Stomach (tissue), 7 donors: ENCODE measurements around a stretch of chr2.

DNA sequence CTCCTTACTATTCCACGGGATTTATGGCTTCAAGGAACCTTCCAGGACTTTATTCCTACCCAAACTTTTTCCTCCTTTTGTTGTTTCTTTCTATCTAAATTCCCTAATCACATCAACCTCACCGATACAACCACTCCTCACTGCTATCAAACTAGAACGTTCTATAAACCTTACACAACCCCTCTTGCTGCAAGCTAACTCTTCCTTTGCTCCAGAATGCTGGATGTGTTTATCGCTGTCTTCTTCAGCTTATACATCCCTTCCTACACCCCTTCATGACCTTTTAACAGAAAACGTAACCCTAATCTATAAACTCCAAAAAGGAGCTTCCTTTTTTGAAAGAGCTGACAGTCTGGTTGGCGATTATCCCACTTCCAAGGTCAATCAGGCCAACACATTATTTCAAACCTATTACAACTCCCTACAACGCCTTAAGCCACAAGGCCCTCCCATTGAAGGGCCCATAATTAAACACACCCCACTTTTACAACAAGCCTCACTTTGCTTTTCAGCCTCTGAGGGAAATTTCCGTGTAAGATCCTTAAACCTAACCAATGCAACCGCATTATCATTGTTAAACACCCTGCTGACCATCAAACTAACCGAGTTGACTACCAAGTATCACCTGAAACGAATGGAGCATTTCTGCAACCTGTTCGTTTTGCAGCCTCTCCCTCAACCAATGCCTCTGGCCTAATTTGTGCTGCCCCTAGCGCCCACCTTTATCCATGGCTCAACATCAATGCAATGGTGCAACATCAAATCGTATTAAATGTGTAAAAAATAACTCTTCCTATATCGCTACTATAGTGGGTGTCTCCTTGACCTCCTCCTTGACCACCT, 22.7 kb downstream of the EIF2AK2 start:
- PRO-cap, result no peak
- RAMPAGE, long total RNA, 5 experiments, result start-site peak on the minus strand in 1 of 5 experiments, centred at positions 225 to 593 of the sequence, 5 to 6 reads per replicate
- RRBS, result no CpG with 5 or more reads among the region's 15 CpGs

GRCh38 chr2:37149559-37149927, 7.2 kb downstream of the EIF2AK2 start:
- PRO-cap, result no peak
- RAMPAGE, long total RNA, 5 experiments, result no peak in any of the 5 experiments
- RRBS, result no CpG with 5 or more reads among the region's 4 CpGs

GRCh38 chr2:37155778-37156261, 960 bp downstream of the EIF2AK2 start:
- PRO-cap, result no peak
- RAMPAGE, long total RNA, 5 experiments, result no peak in any of the 5 experiments
- RRBS, result no CpG with 5 or more reads among the region's 9 CpGs

GRCh38 chr2:37213646-37214127, 17.4 kb downstream of the CEBPZOS start:
- PRO-cap, result no peak
- RAMPAGE, long total RNA, 5 experiments, result no peak in any of the 5 experiments
- RRBS, result no CpG with 5 or more reads among the region's 4 CpGs

- PRO-cap, result no peak
- RAMPAGE, long total RNA, 5 experiments, result no peak in any of the 5 experiments
- RRBS, result no CpG with 5 or more reads among the region's 6 CpGs
Observed at GRCh38 chr2:37506250-37506910, 161.9 kb downstream of the QPCT start.

GRCh38 chr2:37569233-37569535, 102.3 kb downstream of the CDC42EP3 start:
- PRO-cap, result no peak
- RAMPAGE, long total RNA, 5 experiments, result no peak in any of the 5 experiments
- RRBS, result no CpG with 5 or more reads among the region's 1 CpG

GRCh38 chr2:37585099-37585697, 86.2 kb downstream of the CDC42EP3 start:
- PRO-cap, result unidirectional peak, plus-strand start at chr2:37585492
- RAMPAGE, long total RNA, 5 experiments, result no peak in any of the 5 experiments
- RRBS, result no CpG with 5 or more reads among the region's 2 CpGs

GRCh38 chr2:37626147-37626600, 45.3 kb downstream of the CDC42EP3 start:
- PRO-cap, result no peak
- RAMPAGE, long total RNA, 5 experiments, result no peak in any of the 5 experiments
- RRBS, result no CpG with 5 or more reads among the region's 9 CpGs

DNA sequence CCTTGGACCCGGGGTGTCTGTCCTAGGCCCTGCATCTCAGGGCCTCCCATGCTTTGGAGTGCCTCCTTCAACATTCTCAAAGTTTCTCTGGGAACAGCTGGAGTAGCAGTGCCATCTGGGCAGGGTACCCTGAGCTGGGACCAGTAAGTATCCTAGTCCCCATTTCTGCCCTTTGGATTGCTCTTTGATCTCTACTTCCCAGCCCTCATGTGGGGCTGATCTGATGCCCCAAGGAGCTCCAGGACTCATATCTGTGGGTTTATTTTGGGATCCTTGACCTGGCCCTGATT, 42.2 kb downstream of the CDC42EP3 start:
- PRO-cap, result no peak
- RAMPAGE, long total RNA, 5 experiments, result no peak in any of the 5 experiments
- RRBS, result no CpG with 5 or more reads among the region's 1 CpG

DNA sequence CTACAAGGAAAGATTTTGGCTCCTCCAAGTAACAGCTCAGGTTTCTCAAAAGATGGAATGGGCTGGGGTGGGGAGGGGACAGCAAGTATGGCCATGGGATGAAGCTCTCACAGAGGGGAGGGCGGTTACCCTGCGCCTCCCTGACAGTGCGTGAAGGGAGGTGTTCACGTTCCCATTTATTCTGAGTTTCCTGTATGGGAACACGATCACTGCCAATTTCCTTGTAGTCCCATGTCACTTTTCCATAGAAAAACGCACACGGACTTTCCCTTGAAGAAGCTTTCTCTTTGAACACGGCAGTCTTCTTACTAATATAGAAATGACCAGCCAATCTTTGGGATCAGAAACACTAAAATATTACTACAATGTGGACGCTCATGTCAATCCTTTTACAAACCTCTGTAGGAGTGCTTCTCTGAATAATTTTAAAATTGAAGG, 16.9 kb downstream of the CDC42EP3 start:
- PRO-cap, result no peak
- RAMPAGE, long total RNA, 5 experiments, result no peak in any of the 5 experiments
- RRBS, result no CpG with 5 or more reads among the region's 9 CpGs

DNA sequence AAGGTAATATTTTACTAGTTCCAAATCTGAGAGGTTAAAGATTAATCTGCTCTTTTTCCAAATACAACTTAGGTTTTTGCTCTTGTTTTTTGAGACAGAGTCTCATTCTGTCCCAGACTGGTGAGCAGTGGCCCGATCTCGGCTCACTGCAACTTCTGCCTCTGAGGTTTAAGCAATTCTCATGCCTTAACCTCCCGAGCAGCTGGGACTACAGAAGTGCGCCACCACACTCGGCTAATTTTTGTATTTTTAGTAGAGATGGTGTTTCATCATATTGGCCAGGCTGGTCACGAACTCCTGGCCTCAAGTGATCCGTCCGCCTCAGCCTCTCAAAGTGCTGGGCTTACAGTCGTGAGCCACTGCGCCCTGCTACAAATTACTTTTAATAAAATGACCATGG, 1.4 kb upstream of the RMDN2 start:
- PRO-cap, result no peak
- RAMPAGE, long total RNA, 5 experiments, result no peak in any of the 5 experiments
- RRBS, result no CpG with 5 or more reads among the region's 10 CpGs

DNA sequence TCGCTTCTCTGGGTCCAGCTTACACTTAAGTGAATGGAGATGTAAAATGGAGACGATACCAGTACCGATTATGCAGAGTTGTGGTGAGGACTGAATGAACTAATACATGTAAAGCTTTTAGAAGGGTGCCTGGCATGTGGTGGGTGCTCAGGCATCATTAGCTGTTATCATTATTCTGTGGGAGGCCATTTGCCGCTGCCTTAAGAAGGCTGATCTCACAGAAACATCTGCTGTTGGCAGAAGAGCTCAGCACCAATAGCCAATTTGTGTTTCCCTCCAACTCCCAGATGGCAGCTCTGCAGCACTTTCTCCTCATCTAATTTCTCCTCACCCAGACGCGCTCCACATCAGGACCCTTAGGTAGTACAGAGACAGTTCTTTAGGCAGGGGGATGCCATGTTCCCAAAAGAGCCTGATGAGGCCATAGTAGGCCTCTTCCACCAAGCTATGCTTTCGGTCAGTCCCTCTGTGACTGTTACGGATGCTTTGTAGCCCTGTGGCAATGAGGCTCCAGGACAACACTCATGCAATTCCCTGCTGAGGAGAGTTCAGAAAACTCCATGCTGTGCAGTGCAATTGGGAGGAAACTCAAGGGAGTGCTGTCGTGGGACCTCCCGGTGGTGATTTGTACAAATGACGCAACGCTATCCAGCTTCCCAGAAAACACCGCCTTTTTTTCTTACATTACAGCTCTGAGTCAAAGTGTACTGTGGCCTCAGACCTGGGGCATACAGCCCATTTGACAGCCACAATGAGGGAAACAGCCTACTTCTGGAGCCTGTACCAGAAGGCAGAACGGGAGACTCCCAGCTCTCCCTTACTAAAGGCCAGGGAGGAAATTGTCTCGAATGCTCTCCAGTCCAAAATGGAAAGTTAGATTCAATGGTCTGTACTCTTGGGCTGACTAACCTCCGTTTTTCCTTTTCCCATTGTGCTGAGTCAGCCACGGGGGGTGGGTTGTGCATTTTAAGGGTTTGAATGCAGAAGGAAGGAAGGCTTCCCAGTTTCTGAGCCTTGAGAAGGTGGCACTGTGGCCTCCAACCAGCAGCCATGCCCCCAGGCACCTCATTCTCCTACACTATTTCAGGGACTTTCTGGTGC, 16.1 kb upstream of the CYP1B1 start:
- PRO-cap, result bidirectional peak, plus-strand start at position 786 of the sequence, minus-strand start at position 627 of the sequence
- RAMPAGE, long total RNA, 5 experiments, result no peak in any of the 5 experiments
- RRBS, result no CpG with 5 or more reads among the region's 17 CpGs

GRCh38 chr2:38116650-38117145, 40.7 kb upstream of the CYP1B1 start:
- PRO-cap, result no peak
- RAMPAGE, long total RNA, 5 experiments, result no peak in any of the 5 experiments
- RRBS, result no CpG with 5 or more reads among the region's 2 CpGs

GRCh38 chr2:38177902-38178647, 102.1 kb upstream of the CYP1B1 start:
- PRO-cap, result unidirectional peak, plus-strand start at chr2:38178395
- RAMPAGE, long total RNA, 5 experiments, result no peak in any of the 5 experiments
- RRBS, result no CpG with 5 or more reads among the region's 7 CpGs

DNA sequence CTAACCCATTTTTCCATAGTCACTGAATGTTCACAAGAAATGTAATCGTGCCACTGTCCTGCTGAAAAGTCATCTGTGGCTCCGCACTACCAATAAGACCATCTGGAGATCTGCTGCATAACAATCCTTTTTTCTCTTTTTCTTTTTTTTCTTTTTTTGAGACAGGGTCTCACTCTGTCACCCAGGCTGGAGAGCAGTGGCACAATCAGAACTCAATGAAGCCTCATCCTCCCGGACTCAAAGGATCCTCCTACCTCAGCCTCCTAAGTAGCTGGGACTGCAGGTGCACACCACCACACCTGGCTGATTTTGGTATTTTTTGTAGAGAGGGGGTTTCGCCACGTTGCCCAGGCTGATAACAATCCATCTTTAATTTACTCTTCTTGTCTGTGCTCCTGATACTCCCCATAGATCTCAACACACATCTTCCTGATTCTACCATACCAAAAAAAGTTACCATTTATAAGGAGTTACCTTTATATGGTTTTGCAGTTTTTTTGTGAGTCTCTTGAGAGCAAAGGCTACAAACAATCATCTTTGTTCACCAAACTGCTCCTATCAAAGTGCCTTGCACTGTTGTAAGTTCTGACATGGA, 55.4 kb downstream of the ATL2 start:
- PRO-cap, result no peak
- RAMPAGE, long total RNA, 5 experiments, result start-site peak on the minus strand in 1 of 5 experiments, centred at position 361 of the sequence, 12 reads per replicate
- RRBS, result no CpG with 5 or more reads among the region's 5 CpGs

GRCh38 chr2:38377469-38377809, 366 bp upstream of the ATL2 start:
- PRO-cap, result bidirectional peak, plus-strand start at chr2:38377619, minus-strand start at chr2:38377260
- RAMPAGE, long total RNA, 5 experiments, result no peak in any of the 5 experiments
- RRBS, result no CpG with 5 or more reads among the region's 17 CpGs

DNA sequence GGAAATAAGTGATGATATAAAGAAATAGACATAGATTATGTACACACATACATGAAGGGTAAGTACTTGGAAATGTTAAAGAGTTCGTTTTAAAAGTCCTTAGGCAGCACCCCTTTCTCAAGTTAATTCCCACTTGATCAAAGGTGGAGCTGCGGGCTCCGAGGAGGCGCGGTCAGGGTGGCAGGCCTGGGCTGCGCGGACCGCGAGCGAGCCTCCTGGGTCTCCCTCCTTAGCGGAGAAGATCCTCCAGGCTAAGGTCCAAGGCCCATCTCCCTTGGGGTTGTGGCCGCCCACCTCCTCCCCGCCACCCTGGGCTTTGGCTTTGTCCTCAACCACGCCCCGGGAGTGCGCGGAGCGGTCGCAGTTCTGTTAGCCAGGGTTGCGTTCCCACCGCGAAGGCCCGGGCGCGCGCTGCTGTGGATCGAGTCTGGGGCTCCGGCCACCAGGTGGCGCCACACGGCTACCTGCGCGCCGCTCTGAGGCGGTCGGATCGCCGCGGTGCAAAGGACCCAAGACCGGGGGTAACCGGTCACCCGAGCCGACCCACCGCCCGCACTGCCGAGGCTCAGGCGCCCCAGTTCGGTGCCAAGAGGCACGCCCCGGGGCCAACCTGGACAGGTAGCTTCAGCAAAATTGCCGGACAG, 66.8 kb downstream of the HNRNPLL start:
- PRO-cap, result unidirectional peak, minus-strand start at position 371 of the sequence
- RAMPAGE, long total RNA, 5 experiments, result no peak in any of the 5 experiments
- RRBS, result 2% methylated on average over 35 of the region's 50 CpGs

DNA sequence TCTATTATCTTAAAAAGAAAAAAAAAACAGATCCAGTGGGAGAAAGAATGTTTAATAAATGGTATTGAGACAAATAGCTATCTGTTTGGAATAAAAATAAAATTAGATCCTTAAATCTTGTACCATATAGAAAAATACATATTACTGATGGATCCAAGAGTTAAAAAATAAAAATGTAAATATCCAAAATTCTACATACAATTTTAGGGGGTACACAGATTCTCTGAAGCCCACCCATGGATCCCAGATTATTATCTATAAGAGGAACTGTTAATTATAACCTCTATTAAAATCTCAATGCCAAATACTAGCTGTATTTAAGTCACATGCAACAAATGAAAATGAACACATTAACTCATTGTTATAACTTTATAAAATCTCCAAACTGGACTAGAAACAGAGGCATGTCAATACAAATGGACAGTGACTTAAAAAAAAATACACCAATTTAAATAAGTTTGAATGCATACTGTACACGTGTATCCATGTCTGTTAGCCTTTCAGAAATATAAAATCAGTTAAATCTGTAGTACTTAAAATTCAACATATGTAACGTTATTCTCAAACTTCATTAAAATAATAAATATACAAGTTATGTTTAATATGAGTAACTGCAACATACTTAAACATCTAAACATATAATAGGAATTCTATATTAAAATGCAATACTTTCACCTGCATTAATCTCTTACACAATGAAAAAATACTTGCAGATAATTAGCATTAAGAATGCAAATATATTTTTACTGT, 39.4 kb downstream of the HNRNPLL start:
- PRO-cap, result no peak
- RAMPAGE, long total RNA, 5 experiments, result no peak in any of the 5 experiments
- RRBS, result no CpG with 5 or more reads among the region's 2 CpGs

DNA sequence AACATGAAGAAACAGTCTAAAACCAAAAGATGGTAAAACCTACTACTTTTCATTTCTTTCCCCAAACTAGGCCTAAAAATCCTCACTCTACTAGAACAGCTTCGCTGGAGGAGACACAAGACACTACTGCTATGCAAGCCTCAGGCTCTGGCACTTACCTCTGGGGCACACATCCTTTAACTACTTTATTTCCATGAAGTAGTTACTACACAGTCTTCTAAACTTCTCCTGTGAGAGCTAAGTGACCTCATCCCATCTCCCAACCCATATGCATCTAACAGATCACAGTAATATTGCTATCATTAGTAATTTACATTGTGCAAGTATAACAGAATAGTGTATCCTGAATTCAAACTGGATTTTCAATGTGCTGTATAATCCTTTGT, 4.0 kb downstream of the HNRNPLL start:
- PRO-cap, result no peak
- RAMPAGE, long total RNA, 5 experiments, result no peak in any of the 5 experiments
- RRBS, result no CpG with 5 or more reads among the region's 1 CpG

GRCh38 chr2:38601400-38601882, 1.3 kb downstream of the HNRNPLL start:
- PRO-cap, result no peak
- RAMPAGE, long total RNA, 5 experiments, result no peak in any of the 5 experiments
- RRBS, result no CpG with 5 or more reads among the region's 6 CpGs